Hematopoietic multipotent progenitor cell (in vitro differentiated cells): ENCODE data around the genes FAHD2B and TMEM131.

- CAGE, long polyA plus RNA, result no peak
Measured at GRCh38 chr2:96356699-96357453, 21.3 kb downstream of the NCAPH start.

DNA sequence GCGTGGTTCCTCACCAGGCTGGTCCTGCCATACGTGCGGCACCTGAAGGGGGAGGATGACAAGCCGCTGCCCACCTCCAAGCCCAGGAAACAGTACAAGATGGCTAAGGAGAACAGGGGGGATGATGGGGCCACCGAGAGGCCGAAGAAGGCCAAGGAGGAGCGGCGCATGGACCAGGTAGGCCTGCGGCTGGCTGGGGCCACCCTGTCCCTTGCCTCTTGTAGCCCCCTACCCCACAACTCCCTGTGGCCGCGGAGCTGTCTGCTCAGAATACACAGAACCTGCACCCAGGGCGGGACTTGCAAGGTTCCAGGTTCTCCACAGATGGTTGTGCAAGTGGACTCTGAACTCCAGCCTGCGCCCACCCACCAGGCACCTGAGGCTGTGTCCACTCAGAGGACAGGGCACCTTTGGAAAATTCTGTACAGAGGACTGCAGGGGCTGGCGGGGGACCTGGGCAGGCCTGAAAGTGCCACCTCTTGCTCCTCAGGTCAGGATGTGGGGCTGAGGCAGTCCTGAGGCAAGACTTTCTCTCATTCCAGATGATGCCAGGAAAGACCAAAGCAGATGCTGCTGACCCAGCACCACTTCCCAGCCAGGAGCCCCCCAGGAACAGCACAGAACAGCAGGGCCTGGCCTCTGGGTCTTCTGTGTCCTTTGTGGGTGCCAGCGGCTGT lies 14.1 kb downstream of the ARID5A start:
- CAGE, long polyA plus RNA, result no peak

- CAGE, long polyA plus RNA, result no peak
Measured at GRCh38 chr2:96601678-96602229, 36.4 kb downstream of the KANSL3 start.

GRCh38 chr2:96761656-96762332 lies 1.1 kb downstream of the CNNM4 start:
- CAGE, long polyA plus RNA, result no peak

GRCh38 chr2:96786925-96787280 lies 26.2 kb downstream of the CNNM4 start:
- CAGE, long polyA plus RNA, result no peak

GRCh38 chr2:96800929-96801151 lies 15.2 kb upstream of the CNNM3 start:
- CAGE, long polyA plus RNA, result no peak

- CAGE, long polyA plus RNA, result no peak
Measured at GRCh38 chr2:96819194-96819693, 3.2 kb downstream of the CNNM3 start.

DNA sequence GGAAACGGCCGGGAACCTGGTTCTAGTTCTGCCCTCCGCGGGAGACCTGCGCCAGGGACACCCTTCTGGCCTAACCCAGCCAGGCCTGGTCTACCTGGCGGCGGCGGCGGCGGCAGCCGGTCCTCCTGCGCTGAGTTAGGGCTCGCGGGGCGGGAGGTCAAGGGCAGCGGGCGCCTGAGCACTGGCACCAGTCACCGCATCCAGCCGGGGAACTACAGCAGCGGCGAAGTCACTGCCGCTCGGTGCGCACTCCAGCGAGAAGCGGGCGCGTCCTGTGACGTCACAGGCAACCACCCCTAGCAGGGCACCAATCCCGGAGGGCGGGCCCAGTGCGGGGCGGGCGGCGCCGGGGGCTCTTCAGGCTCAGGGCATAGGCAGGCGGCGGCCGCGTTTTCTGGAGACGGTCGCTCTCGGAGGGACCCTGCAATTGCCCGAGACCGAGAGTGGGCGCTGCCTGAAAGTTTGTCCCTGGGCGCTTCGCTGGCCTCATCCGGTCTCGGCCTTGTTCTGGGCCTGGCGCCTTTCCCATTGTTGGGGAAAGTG lies at the start of gene FAHD2B:
Gene FAHD2B, minus strand, starts transcription at position 276 of the 543 bp plus-strand sequence.
- CAGE, long polyA plus RNA, result no peak

GRCh38 chr2:97095295-97095801 lies 666 bp upstream of the FAHD2B start:
- CAGE, long polyA plus RNA, result no peak

DNA sequence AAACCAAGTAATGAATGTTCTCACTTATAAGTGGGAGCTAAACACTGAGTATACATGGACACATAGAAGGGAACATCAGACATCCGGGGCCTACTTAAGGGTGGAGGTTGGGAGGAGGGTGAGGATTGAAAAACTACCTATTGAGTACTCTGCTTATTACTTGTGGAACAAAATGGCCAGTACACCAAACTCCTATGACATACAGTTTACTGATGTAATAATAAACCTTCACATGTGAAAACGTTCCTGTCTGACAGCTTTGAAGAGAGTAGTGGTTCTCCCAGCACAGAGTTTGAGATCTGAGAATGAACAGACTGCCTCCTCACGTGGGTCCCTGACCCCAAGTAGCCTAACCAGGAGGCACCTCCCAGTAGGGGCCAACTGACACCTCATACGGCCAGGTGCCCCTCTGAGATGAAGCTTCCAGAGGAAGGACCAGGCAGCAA lies 8.6 kb upstream of the FAHD2B start:
- CAGE, long polyA plus RNA, result no peak

DNA sequence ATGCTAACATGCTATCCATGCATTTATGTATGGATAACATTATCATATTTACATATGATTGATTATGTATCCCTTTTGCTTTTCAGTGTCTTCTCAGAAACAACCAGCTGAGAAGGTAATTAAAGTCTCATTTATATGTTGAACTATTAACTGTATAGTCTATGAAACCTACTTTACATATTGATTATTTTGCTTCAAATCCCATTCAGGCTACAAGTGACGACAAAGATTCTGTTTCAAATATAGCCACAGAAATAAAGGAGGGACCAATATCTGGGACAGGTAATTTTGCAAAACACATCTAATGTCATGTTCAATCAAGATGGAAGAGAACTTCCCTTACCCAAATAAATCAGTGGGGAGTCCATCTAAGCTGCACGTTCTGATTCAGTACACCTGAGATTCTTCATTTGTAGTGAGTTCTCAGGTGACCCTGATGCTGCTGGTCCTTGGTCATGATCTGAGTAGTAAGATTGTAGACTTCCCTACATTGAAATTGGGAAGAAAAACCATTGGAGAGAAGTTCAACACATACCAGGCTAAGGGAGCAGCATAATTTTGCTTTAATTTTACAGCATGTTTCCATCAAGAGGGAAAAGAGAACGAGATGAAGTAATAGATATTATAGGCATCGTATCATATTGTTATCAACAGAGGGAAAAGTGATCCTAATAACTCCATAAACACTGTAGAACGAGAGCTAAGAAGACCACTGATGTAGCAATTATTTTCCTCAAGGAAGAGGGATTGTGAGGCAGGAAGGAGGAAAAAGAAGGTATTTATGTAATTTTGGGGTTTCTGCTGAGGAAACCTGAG lies 66.9 kb downstream of the ANKRD36 start:
- CAGE, long polyA plus RNA, result no peak

GRCh38 chr2:97192807-97193518 lies 80.0 kb downstream of the ANKRD36 start:
- CAGE, long polyA plus RNA, result no peak

DNA sequence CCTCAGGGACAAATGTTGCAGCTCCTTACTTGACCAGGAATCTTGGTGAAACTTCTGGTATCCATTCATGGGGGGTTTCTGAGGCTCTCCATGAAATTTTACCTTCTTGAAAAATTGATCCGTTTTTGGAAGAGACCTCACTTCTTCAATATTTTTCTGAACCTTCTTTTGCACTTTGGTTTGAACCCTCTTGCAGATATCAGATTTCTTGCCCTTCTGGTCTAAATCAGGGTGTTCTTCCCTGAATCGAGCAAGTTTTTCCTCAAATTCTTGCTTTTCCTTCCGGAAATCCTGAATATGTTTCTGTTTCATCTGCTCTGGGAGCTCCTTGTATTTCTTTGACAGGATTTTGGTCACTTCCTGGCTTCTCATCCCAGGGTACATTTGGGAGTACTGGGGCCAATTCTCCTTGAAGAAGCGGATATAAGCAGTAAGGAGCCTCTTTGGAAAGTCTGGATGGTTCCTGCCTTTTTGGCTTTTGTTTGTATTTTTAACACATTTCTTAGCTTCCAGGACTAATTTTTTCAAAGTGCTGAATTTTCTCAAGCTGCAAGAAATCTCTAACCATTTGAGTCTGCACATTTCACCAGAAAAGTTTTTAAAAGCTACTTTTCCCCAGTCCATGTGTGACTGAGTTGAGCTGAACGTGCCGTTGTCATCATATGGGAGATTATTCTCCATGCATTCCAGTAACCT lies 8.7 kb upstream of the COX5B start:
- CAGE, long polyA plus RNA, result no peak

- CAGE, long polyA plus RNA, result no peak
Measured at GRCh38 chr2:97732884-97733545, 19.6 kb downstream of the ZAP70 start.

GRCh38 chr2:97745553-97745909 lies 32.2 kb downstream of the ZAP70 start:
- CAGE, long polyA plus RNA, result no peak

DNA sequence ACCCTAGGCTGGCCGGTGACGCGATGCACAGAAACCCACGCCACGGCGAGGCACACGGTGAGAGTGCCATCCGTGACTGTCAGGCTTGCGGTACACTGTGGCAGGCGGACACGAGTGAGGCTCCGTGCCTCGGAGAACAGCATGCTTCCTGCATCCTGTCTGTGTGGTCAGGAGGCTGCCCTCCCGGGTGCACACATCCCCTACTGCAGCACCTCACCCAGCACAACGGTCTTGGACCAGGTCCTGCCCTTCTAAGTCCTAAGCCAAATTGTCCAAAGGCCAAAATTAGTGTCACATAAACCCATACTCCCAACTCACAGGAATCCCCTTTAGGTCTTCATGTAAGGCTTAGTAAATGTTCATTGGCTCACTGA lies 48.0 kb downstream of the ZAP70 start:
- CAGE, long polyA plus RNA, result no peak

GRCh38 chr2:97796686-97797602 lies 83.6 kb downstream of the ZAP70 start:
- CAGE, long polyA plus RNA, result no peak

- CAGE, long polyA plus RNA, result no peak
Measured at GRCh38 chr2:97805211-97805986, 92.0 kb downstream of the ZAP70 start.

GRCh38 chr2:97831236-97831938 lies 118.0 kb downstream of the ZAP70 start:
- CAGE, long polyA plus RNA, result no peak

- CAGE, long polyA plus RNA, result no peak
Measured at GRCh38 chr2:97995760-97996476, at the start of gene TMEM131. TSS of gene TMEM131 (minus strand) at chr2:97995948.